ENCODE measurements around a stretch of chr15.

DNA sequence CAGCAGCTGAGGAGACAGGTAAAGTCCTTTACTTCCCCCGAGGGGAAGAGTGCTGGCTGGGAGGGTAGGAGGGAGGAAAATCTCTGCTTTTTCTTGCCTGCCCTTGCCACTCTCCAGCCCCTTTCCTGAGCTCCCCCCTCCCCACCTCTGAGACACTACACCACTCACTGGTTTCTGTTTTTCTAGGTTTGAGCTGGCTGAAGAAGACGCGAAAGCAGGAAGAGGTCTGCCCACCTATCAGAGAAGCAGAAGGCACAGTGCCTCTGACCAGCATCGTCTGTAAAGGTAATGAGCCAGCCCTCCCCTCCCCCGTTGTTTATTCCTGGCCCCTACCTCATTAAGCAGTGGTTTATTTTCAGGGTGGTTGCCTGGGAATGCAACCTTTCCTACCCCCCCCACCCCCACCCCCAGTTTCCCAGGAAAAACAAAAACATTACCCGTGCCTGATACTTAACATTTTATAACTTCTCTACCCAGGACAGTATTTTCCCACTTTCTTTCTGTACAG is 694 bp downstream of the ASB7 start:
- PRO-cap, result no peak

- PRO-cap, result no peak
Observed at GRCh38 chr15:100693387-100693925, 91.1 kb downstream of the ASB7 start.

DNA sequence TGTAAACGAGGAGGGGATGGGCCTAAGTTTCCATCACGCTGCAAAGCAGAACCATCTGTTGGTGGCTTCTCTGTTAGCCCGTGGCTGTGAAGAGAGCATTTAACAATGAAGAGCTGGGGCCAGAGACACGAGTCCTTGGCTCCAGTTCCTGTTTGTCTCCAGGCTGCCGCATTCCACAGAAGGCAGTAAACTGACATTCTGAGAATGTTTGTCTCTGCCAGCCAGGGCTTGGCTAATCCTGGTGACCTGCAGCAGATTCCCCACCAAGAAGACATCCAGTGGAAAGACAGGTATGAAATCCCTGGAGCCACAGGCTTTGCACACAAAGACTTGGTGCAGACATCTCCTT is 130.8 kb downstream of the ASB7 start:
- PRO-cap, result no peak

DNA sequence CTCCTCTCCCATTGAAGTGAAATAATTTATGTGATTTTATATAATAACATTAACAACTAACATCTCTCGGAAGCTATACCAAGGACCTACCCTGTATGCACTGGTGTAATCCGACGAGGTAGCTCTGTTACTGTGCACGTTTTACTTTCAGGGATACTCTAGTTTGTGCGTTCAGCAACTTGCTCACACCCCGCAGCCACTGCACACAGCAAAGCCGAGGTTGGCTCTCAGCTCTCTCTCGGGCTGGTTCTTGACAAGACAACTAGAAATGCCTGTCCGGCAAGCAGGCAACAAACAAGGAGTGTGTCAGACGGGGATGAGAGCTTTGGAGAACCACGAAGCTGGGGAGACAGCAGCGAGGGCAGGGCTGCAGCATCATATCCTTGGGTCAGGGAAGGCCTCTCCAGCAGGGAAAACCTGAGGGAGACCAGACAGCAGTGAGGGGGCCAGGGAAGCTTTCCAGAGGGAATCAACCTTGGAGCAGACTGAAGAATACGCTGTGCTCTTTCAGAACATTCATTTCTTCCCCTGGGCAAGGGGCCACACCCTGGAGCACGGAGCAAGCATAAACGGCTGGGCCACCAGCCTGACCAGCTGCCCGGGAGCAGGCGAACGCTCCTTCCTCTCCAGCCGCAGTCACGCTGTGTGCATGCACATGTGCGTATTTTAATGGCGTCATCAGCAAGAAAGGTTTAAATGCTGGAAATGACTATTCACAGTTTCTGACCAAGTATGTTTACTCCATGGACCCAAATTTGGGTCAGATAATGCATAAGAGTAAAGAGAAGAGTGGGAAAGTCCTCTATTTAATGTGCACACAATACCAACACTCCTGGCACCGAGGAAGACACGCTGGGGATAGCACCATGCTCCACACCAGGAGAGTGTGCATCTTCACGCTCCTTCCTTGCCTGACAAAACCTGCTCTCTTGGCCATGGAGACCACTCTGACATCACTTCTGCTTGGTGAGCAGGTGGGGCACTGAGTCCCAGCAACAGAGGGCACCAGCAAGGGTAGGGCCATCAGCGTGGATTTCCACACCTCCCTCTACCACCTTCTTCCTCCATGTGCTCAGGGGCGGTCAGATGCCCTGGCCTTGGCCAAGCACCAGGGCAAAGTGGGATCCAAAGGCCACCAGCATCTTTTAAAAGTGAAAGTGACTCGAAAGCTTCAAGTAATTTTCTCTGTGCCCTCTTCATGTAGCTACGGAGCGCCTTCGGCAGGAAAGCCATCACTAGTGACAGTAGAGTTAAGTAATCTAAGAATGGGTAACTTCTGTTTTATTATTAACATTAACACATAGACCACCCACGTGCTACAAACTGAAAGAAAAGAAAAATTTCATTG is 58.4 kb downstream of the CHSY1 start:
- PRO-cap, result unidirectional peak, minus-strand start at position 640 of the sequence

GRCh38 chr15:101198732-101199244 is 53.1 kb downstream of the CHSY1 start:
- PRO-cap, result no peak

- PRO-cap, result no peak
Observed at GRCh38 chr15:101455205-101456043, 34.1 kb downstream of the PCSK6 start.

GRCh38 chr15:101654199-101654913 is 2.2 kb upstream of the TM2D3 start:
- PRO-cap, result no peak

DNA sequence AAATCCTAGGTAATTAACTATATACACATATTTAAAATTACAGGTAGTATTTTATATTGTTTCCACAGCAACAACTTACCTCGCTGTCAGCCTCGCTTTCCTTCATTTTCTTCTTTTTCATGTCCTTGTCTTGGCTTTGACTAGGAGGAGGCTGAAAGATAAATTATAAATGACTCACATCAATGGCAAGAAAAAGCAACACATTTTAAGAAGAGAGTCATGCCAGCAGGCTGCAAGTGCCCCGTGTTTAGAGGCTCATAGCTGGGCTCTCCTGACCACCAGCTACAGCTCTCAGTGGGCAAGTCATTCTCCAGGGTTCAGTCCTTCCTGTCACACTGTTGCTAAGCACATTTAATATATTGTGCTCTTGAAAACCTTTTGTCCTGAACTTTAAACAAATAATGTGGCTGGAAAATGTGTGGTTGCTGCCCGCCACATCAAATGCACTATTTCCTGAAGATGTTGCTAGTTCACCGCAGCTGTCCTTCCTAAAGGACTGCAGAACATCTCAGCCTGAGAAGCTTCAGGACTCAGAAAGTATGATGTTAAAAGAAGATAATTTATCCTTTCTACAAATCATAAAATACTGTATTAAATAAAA is 1.2 kb downstream of the TARS3 start:
- PRO-cap, result no peak

DNA sequence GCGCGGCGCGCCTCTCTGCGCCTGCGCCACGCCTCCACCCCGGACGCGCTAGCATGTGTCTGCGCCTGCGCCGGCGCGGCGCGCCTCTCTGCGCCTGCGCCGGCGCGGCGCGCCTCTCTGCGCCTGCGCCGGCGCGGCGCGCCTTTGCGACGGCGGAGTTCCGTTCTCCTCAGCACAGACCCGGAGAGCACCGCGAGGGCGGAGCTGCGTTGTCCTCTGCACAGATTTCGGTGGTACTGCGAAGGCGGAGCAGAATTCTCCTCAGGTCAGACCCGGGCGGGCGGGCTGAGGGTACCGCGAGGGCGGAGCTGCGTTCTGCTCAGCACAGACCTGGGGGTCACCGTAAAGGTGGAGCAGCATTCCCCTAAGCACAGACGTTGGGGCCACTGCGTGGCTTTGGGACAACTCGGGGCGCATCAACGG is 168.1 kb downstream of the OR4F15 start:
- PRO-cap, result no peak

All from parotid gland (tissue), 1 donor.